Aortic smooth muscle cell (primary cell): ENCODE results near the genes EVI2A, COPRS and RHBDL3.

GRCh38 chr17:31321240-31322094, at the start of gene EVI2A:
TSS of gene EVI2A (minus strand) at chr17:31321622.
- RRBS, result no CpG with 5 or more reads among the region's 9 CpGs

- RRBS, result 6% methylated on average over 9 of the region's 25 CpGs
Observed at GRCh38 chr17:31392196-31392643, 745 bp downstream of the RAB11FIP4 start.

DNA sequence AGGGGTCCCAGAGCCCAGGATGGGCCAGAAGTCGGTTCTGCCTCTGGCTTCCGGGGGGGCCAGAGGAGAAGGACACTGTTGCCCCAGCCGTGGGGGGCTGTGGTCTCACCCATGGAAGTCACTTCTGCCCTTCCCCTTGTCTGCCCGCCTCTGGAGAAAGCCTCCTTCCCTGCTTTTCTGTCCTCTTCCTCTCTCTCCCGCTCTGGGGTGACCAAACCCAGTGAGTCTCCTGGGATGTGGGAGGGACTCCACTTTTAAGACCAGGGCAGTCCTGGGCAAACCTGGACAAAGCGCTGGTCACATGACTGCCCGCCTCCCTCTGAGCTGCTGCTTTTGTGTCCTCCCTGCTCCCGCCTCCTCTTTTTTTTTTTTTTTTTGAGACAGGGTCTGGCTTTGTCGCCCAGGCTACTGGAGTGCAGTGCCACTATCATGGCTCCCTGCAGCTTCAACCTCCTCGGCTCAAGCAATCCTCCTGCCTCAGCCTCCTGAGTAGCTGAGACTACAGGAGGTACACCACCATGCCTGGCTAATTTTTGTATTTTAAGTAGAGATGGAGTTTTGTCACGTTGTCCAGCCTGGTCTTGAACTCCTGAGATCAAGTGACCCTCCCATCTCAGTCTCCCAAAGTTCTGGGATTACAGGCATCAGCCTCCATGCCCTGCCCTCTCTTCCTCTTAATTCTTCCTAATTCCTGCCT, 40.7 kb downstream of the RAB11FIP4 start:
- RRBS, result 13% methylated on average over 2 of the region's 11 CpGs

GRCh38 chr17:31490033-31490805, 98.7 kb downstream of the RAB11FIP4 start:
- RRBS, result no CpG with 5 or more reads among the region's 9 CpGs

DNA sequence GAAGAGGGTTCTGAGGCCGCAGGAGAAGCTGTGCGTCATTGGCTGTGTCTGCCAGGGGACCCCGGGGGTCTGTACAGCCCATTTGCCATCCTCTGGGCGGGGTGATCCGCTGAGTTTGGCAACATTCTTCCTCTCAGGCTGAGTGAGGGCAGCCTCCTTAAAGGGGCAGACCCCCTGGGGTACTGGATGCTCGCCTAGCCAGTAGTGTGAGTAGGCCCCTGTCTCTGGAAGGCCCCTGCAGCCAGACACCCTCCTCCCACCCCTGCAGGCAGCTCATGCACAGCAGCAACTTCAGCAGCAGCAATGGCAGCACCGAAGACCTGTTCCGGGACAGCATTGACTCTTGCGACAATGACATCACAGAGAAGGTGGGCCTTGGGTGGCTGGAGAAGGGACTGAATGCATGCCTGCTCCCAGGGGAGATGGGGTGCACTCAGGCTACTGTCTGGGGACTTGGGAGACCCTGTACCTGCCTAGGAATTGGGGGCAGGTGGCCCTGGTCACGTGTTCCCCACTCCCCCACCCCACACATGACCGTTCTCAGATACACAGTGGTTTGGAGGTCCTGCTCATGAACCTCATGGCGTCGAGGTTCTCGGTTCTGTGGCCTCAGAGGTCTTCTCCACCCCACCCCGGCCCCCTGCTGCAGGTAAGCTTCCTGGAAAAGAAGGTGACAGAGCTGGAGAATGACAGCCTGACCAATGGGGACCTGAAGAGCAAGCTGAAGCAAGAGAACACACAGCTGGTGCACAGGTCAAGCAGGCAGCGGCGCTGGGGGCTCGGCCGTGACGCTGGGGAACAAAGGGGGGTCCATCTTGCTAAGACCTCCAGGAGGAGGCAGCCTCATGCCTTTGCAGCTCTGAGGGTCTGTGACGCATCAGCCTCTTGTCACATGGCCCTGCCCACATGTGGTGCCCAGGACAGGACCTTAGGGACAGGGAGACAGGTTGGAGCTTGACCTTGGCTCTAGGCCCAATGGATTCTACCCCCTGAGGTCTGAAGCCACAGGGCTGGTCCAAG, 132.1 kb downstream of the RAB11FIP4 start:
- RRBS, result no CpG with 5 or more reads among the region's 21 CpGs

DNA sequence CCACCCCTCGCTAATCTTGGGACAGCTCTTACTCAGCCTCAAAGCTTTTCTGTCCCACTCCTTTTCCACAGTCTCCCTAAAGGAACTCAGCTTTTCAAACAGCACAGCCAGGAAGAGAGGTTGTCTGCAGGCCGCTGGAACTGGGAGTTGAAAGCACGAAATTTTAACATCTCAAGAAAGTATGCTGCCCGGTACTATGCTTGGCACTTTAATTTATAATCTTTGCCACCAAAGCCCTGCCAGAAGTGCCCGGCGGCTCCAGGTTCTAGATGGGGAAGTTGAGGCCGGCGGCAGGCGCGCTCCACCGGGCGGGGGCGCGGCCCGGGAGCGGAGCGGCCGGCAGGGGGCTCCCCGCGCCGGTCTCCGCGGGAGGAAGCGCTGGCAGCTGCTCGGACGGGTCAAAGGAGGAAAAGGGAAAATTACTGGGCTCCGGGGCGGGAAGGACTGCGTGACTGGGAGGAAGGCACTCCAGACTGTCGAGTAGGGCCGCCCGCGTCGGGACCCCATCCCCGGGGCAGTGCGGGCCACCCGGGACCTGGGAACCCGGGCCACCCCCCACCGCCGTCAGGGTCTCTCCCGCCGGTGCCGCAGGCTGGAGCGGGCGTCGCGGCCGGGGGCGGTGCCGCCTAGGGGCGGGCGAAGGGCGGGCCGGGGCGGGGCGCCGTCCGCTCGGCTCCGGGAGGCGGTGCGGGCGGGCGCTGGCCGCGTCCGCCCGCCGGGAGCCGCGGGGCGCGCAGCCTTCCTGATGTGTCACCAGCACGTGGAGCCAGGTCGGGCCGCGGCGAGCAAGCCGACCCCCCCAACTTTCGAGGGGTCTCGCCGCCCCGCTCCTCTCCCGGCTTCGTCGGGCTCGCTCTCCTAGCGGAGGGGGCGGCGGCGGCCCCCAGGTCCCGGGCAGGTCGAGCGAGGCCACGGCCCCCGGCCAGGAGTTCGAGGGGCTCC, 167.3 kb downstream of the RAB11FIP4 start:
- RRBS, result 2% methylated on average over 49 of the region's 97 CpGs

DNA sequence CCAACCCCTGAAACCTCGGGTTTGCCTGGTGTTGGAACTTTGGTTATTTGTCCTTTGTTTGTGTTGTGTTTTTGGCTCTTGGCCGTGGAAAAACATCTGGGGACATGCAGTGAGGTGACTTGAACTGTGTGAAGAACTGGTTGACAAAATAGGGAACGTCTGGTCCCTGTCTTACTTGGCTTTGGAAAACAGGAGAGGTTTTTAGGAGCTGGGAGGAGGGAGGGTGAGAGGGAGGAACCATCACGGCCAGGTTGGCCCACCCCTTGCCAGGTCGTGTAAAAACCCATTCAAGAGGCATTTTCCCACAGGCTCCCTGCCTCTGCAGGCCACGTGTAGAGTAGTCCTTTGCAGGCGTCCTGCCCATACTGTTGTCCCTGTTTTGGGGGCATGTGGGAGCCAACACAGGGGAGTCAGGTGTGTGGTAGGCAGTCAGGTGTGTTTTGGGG, 169.3 kb downstream of the RAB11FIP4 start:
- RRBS, result no CpG with 5 or more reads among the region's 7 CpGs

DNA sequence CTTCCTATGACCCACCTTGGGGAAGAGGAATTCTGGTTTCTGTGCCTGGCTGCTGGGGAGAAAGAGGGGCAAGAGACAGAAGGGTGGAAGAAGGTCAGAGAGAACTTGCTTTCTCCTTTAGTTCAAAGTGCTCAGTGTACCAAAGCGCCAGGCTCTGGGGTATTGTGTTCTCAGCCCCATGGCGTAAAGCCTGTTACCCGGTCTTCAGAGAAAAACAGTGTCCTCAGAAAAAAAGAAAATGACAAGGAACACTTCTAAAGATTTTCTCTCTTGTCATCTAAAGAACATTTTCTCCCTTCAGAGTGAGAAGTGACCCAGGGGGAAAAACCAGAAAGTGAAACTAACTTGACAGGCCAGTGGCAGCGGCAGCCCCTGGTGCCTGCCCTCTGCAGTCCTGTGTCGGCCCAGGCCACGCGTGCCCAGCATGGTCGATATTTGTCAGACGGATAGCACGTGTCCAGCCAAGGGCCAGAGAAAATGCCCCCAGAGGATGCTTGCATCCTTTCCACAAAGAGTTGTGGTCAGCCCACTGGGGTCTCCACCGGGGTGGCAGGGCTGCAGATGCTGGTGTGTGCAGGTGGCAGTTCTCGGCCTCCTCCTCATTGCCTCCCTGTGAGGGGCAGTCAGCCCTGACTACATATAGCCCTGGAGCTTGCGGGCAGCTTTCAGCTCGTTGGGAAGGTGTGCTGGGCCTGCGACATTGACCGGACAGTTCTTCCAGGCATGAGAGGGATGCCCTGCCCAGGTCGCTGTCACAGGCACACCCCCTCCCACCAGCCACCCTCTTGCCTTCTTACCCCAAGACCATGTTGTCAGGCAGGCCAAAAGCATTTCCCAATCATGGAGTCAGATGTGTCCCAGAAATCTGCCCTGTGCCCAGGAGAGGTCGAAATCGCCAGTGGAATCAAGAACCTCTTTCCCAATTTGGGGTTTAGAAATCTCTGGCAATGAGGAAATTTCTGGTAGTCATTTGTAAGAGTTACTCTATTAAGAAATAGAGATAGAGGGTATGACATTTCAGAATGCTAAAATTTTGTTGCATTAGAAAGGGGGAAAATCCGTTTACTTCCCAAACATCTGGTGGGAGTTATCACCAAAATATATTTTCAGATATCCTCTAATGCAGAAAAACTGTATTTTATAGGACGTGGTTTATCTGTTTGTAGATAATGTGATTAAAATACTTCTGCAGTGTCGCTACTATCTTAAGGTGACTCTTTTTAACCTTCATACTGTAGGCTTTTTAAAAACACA, 176.8 kb downstream of the RAB11FIP4 start:
- RRBS, result no CpG with 5 or more reads among the region's 22 CpGs

DNA sequence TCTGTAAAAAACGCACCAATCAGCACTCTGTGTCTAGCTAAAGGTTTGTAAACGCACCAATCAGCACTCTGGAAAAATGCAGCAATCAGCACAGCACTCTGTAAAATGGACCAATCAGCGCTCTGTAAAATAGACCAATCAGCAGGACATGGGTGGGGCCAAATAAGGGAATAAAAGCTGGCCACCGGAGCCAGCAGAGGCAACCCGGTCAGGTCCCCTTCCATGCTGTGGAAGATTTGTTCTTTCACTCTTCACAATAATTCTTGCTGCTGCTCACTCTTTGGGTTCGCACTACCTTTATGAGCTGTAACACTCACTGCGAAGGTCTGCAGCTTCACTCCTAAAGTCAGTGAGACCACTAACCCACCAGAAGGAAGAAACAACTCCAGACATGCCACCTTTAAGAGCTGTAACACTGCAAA, 96.8 kb downstream of the COPRS start:
- RRBS, result no CpG with 5 or more reads among the region's 7 CpGs

DNA sequence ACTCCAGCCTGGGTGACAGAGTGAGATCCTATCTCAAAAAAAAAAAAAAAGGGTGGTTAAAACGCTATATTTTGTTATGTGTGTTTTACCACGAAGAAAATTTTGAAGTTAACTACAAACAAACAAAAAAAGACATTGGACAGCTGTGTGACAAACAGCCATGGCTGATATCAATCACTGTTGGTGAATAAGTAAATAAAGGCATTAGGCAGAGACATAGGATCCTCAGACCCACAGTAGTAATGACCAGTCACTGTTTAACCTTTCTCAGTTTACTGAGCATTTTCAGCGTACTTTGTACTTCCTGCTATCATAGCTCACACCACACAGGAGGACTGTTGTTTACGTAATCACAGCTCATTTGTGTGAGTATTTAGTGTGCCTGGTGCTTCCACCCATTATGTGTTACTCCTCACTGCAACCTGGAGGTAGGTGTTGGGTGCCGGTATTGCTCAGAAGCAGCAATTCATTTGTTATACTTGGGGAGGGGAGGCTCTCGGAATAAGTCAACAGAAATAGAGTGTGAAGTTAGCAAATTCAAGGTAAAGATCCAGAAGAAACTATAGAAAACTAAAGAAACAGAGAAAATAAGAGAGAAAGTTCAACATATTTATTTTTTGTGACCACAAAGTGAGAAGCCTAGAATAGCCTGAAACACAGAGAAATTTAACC, 55.3 kb downstream of the COPRS start:
- RRBS, result no CpG with 5 or more reads among the region's 6 CpGs

DNA sequence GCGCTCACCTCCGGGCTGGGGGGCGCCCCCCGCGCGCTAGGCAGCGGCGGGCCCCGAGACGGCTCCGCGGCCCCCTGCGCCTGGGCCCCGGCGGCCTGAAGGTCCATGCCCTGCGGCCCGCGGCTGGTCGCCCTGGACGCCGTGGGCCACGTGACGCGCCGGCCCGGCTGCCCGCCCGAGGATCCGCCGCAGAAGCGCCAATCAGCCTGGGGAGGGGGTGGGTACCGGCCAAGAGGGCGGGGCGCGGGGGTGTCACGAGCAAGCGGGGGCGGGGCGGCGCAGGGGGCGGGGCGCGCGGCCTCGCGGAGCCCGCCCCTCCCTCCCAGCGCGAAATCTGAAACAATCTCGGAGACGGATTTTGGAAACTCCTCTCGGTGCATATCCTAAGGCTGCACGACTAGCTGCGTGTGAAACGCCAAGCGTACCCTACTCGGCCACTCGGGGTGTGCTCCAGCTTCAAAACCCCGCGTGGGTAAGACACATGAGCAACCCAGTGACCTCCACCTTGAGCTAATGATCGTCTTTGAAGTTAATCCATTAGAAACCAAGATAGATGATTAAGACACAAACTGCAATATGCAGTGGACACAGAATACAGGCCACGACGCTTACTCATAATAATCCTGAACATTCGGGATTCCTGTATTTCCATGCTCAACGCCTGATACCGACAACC, at the start of gene COPRS:
COPRS (minus strand) TSS at position 152 of the 676 bp plus-strand sequence.
- RRBS, result 1% methylated on average over 31 of the region's 66 CpGs

GRCh38 chr17:31975338-31975865, 31.8 kb upstream of the LRRC37B start:
- RRBS, result no CpG with 5 or more reads among the region's 5 CpGs

DNA sequence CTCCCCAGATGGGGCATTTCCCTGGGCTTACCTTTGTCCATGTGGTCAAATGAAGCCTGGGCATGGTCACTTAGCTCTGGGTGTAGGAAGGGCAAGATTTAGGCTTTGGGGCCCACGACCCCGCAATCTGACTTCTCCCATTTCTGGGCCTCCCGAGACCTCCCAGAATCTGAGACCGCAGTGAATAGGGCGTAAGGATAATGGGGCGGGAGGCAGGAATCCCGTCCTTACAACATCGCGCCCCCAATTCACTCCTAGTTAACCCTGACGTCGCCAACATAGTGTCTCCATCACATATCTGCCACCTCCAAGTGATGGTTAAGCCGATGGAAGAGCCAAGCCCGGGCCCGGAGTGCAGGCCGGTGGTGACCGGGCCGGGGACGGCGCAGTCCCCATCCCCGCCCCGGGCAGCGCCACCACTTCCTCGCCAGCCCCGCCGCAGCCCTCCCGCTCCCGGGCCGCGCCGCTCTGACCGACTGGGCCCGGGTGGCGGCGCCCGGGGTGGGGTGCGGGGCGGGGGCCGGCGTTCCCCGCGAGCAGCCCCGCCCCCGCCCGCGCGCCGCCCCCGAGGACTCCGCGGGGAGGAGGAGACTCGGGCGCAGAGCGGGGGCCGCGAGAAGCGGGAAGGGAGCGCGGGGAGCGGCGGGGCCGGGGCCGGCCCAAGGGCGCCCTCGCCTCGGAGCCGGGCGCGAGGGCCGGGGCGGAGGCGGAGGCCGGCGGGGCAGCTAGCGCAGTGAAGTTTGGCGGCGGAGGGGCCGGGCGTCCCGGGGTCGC, at the start of gene RHBDL3:
RHBDL3 (plus strand) TSS at position 599 of the 774 bp plus-strand sequence.
- RRBS, result 3% methylated on average over 13 of the region's 80 CpGs

GRCh38 chr17:32266095-32267321, 876 bp downstream of the RHBDL3 start:
- RRBS, result 2% methylated on average over 75 of the region's 122 CpGs

DNA sequence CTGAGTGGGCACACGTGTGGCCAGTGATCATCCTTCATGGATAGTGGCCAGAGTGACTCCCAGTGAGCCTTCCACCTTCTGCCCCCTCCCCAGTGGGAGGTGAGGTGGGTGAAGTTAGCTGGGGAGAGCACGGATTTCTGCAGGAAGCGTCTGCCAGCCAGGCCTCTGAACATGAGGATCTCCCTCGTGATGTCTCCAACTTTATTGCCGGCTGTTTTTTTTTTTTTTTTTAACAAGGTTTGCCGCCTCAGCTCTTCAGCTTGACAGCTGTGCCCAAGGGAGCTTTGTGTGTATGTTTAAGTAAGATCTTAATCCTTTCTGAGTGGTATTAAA, 33.2 kb downstream of the RHBDL3 start:
- RRBS, result no CpG with 5 or more reads among the region's 6 CpGs

- RRBS, result under 1% methylated on average over 6 of the region's 39 CpGs
Observed at GRCh38 chr17:32350287-32351180, 577 bp downstream of the ZNF207 start.

- RRBS, result no CpG with 5 or more reads among the region's 3 CpGs
Observed at GRCh38 chr17:32381545-32382210, 31.7 kb downstream of the ZNF207 start.

- RRBS, result no CpG with 5 or more reads among the region's 5 CpGs
Observed at GRCh38 chr17:32481486-32482386, 5.1 kb upstream of the CDK5R1 start.

DNA sequence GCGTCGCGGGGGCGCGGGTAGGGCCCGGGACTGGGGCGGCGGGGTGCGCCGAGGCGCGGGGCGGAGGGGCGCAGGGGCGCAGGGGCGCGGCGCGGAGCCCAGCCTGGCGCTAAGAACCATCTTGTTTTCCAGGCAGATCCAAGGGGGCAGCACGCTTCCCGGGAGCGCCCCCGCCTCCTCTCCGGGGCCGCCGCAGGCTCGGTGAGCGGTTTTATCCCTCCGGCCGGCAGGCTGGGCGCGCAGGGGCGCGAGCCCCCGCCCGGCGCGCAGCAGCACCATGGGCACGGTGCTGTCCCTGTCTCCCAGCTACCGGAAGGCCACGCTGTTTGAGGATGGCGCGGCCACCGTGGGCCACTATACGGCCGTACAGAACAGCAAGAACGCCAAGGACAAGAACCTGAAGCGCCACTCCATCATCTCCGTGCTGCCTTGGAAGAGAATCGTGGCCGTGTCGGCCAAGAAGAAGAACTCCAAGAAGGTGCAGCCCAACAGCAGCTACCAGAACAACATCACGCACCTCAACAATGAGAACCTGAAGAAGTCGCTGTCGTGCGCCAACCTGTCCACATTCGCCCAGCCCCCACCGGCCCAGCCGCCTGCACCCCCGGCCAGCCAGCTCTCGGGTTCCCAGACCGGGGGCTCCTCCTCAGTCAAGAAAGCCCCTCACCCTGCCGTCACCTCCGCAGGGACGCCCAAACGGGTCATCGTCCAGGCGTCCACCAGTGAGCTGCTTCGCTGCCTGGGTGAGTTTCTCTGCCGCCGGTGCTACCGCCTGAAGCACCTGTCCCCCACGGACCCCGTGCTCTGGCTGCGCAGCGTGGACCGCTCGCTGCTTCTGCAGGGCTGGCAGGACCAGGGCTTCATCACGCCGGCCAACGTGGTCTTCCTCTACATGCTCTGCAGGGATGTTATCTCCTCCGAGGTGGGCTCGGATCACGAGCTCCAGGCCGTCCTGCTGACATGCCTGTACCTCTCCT, 839 bp downstream of the CDK5R1 start:
- RRBS, result 20% methylated on average over 27 of the region's 86 CpGs

DNA sequence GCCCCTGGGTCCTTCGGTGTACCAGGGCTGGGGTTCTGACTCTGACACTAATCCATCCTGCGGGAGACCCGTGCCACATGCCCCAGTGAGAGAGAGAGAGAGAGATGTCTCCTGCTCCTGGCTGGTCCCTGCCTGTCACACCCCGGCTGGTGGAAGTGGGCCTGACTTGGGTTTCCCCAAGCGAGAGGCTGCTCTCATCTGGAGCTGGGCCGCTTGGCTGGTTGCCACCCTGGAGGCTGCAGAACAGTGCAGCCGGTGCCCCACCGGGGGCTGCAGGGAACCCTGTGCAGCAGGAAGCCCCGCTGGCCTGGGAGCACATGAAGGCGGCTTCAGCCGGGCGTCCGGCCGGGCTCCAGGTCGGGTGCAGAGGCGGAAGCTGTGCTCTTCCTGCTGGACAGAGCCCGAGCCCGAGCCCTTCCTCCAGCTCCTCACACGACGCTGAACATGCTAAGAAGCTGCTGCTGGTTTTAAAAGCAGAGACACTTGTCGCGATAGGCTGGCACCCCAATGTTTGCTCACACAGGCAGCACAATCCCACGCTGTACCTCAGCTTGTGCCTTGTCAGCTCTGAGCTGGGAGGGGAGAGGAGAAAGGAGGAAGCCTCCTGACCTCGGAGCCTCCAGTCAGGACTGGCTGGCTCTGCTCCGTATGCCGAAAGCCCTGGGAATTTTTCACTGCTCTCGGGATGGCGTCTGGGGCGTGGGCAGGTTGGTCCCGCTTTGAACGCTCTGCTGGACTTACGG, 8.6 kb downstream of the CDK5R1 start:
- RRBS, result 15% methylated on average over 6 of the region's 32 CpGs